Ascending aorta (tissue), 1 donor: ENCODE measurements around a stretch of chr6.

DNA sequence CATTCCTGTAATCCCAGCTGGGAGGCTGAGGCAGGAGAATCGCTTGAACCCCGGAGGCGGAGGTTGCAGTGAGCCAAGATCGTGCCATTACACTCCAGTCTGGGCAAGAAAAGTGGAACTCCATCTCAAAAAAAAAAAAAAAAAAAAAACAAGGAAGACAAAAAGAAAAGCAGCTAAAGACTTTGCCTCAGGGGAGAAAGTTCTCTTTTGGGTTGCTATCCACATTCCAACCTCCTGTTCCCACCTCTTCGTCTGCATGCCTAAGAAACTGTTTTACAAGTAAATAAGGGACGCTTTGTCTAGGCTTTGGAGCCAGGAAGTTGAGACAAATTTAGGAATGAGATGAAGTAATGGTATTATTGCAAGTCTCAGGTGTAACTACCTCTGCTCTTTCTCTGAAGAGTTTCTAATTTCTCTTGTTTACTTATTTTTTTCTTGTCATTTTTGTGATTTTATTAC is 4.8 kb downstream of the MOG start:
- PRO-cap: no peak

GRCh38 chr6:29813697-29814346 is 13.8 kb upstream of the HLA-G start:
- PRO-cap: no peak

- PRO-cap: no peak
Measured at GRCh38 chr6:29889210-29889535, 53.2 kb upstream of the HLA-A start.

DNA sequence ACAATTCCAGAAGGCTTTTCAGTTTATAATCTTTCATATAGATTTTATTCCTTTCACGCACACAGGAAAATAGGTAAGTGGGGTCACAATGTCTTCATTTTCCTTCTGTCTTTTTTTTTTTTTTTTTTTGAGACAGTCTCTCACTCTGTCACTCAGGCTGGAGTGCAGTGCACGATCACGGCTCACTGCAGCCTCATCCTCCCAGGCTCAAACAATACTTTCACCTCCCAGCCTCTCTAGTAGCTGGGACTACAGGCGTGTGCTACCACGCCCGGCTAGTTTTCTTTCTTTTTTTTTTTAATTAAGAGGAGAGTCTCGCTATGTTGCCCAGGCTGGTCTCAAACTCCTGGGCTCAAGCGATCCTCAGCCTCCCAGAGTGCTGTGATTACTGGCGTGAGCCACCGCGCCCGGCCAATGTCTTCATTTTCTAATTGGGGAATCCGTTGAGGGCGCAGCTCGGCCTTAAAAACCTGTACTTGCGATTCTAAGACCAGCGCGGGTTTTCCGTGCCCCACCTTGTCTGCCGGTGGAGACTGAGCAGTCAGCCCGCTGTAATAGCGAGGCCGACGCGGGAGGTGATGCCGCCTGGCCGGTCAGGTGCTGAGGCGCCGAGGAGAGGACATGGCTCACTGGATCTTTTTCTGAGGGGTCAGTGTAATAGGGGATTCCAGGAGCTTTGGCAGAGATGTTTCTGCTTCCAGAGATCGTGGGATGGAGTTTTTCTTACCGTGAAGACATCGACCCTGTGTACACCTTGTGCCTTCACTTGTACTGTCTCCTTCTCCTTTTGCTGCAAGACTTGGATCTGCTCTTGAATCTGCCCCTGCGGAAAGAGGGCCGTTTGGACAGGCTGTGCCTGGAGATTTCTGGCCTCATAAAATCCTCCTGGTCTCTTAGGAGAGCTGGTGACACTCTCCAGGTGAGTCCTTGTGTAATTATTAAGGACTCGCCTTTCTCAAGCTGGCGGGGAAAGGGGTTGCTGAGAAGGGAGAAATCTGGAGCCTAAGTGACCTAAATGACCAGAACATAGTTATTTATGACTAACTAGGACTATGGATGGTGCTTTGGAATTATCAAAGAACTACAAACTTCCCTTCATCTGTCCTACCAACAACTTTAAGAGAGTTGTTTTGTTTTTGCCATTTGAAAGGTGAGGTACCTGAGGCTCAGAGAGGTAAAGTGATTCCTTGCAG is 1.6 kb downstream of the TRIM31 start:
- PRO-cap: no peak

GRCh38 chr6:30213911-30214945 is 1.0 kb upstream of the TRIM26 start:
- PRO-cap: bidirectional peak, plus-strand start at chr6:30214236, minus-strand start at chr6:30214177

GRCh38 chr6:30307031-30307609 is 19.6 kb upstream of the TRIM39 start:
- PRO-cap: no peak

DNA sequence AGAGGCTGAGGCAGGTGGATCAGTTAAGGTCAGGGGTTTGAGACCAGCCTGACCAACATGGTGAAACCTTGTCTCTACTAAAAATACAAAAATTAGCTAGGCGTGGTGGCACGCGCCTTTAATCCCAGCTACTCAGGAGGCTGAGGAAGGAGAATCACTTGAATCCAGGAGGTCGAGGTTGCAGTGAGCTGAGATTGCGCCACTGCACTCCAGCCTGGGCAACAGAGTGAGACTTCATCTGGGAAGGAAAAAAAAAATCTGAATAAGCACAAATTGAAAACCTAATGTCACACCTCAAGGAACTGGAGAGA is 40.0 kb downstream of the RPP21 start:
- PRO-cap: no peak

DNA sequence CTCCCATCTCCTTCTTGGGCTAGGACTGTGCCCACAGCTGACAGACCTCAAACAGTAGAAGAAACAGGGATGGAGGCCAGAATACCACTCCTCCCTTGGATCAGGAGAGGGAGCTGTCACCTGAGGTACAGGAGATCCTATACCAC is 1.1 kb downstream of the HLA-E start:
- PRO-cap: no peak

- PRO-cap: no peak
Measured at GRCh38 chr6:30562768-30563547, 5.9 kb downstream of the PRR3 start.

- PRO-cap: no peak
Measured at GRCh38 chr6:30571915-30572640, 836 bp downstream of the ABCF1 start.

DNA sequence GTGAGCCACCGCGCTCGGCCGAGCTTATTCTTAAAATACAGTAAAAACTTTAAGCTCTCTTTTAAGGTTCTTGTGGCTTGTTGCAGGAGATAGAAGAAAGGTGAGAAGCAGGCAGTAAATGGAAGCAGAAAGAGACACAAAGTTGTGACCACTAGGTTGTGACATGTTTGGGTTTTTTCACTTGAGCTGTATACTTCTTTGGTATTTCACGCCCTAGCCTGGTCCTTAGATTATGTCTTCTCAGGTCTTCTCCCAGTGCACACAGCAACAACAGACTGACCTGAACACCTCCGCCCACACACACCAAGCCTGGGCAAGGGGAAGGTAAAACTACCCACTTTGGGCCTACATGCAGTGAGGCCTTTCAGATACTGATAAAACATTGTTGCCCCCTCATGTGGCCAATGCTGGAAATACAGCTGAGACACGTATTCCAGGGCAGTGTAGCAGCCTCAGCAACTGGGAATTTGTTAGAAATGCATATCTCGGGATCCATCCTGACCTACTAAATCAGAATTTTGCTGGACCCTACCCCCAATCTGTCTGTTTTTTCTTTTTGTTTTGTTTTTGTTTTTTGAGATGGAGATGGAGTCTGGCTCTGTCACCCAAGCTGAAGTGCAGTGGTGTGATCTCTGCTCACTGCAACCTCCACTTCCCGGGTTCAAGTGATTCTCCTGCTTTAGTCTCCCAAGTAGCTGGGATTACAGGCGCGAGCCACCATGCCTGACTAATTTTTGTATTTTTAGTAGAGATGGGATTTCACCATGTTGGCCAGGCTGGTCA is 19.7 kb downstream of the PPP1R10 start:
- PRO-cap: no peak

DNA sequence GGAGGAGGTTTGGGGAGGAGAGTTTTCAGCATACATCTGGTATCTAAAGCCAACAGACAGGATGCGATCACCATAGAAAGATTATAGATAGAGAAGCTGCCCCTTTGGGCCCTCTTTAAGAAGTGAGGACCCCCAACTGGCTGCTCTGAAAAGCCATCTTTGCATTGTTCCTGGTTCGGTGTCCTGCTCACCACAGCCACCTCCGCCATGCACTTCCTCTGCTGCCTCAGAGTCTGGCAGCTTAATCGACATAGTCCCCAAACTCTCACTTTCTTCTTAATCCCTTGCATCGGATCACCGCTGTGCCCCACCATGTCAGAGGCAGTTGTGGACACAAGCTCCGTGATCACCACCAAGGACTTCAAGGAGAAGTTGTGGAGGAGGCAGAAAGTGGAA is 6.6 kb downstream of the ATAT1 start:
- PRO-cap: no peak

DNA sequence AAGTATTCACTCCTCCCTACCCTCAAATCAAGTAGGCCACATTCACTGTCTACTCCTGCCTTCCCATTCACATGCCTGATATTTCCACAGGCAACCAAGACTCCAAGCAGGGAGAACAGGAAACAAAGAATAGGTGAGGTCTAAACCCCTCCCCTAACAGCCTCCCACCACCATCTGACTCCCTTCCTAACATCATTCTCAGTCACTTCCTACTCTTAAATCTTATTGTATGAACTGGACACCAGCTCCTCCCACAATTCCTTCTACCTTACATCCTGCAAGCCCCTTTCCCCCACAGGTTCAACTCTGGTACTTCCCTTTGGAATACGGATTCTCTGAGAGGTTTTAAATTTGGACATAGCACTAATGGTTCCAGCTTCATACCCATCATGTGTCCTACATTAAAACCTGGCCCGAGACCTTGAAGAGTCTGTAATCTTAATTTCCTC is 932 bp upstream of the C6orf136 start:
- PRO-cap: no peak

DNA sequence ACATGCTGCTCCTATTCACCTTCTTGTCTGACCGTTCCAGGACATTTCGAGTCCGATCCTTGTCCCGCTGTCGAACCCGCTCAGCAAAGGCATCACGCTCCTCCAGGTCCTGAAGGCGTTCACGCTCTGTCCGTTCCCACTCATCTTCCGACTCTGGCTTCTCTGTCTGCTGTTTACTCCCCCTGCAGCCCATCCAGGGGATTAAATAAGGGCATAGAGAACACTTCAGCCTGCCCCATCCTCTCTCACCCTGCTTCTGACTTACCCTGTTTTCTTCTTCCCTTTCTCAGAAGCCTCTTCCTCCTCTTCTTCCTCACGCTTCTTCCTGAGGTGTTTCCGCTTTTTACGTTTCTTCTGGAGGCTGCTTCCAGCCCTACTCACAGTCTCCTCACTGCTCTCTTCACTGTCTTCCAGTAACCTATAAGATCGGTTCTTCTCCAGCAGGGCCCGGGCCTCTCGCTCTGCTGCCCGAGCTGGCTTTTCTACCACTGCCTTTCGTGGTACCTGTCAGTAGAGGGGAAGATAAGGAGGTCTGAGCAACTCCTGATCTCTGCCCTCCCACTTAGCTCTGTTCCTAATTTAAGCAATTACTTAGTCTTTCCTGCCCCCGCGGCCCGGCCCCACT is 1.9 kb downstream of the DHX16 start:
- PRO-cap: no peak

GRCh38 chr6:30678853-30680012 is 6.4 kb upstream of the DHX16 start:
- PRO-cap: no peak

- PRO-cap: no peak
Measured at GRCh38 chr6:30725723-30726327, 5.7 kb downstream of the TUBB start.

GRCh38 chr6:30759047-30759465 is 14.7 kb upstream of the IER3 start:
- PRO-cap: no peak

- PRO-cap: no peak
Measured at GRCh38 chr6:30763348-30764050, 19.2 kb upstream of the IER3 start.

DNA sequence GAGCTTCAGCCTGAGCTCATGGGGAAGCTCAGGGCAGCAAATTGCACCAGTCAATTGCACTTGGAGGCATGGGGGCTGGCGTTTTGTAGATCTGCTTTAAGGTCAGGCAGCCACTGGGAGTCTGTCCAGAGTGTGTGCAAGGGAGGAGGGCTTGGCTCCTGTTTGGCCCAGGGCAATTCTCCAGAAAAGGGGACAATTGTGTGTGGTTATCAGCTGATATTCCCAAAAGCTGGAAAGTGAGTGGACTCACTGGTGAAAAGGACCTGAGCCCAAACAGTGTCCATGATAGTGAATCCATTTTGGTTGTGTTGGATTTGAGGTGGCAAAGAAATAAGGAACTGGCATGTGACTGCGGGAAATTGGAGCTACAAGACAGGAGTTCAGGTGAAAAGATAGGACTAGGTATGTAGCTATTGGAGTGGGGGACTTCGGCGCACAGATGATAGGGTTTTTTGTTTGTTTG is 22.2 kb upstream of the IER3 start:
- PRO-cap: no peak

GRCh38 chr6:30793484-30794157 is 49.3 kb upstream of the IER3 start:
- PRO-cap: no peak